ENCODE measurements around a stretch of chr1.

DNA sequence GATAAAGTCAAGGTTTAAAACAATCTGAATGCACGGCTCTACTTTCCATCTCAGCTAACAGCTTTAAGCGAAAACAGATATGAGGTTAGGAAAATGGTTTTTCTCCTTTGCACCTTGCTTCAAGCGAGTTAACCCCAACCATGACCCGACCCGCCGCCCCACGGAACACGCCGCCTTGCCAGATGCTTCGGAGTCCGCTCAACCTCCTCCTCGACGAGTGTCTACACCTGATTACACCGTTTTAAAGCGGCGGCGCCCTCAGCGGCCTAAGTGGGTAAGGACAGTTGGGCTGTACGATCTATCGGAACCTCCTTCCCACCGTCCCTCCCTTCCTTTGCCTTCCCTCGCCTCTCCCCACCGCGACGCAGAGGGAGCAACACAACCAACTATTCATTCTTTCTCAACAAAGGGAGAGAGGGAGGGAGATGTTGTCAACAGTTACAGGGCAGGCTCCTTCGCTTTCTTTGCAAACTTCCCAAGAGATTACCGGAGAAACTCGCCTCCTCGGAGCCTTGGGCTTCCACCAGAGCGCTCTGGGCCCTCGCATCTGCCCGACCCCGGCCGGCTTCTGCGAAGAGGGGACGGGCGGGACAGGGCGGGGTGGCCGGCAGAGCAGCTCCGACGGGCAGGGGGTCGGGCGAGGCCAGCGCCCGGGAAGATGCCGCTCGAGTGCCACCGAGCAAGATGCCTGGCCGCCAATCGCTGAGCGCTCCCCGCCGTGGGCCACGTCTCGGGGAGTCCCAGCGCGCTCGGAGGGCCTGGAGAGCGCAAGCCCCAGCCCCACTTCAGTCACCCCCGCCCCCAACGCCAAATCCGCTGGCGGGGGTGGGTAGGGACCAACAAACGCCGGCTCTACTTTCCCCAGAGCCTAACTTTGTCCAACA, 775 bp downstream of the BCAR3 start:
- PRO-cap, result bidirectional peak, plus-strand start at position 357 of the sequence, minus-strand start at position 215 of the sequence
- RRBS, result 3% methylated on average over 18 of the region's 65 CpGs

DNA sequence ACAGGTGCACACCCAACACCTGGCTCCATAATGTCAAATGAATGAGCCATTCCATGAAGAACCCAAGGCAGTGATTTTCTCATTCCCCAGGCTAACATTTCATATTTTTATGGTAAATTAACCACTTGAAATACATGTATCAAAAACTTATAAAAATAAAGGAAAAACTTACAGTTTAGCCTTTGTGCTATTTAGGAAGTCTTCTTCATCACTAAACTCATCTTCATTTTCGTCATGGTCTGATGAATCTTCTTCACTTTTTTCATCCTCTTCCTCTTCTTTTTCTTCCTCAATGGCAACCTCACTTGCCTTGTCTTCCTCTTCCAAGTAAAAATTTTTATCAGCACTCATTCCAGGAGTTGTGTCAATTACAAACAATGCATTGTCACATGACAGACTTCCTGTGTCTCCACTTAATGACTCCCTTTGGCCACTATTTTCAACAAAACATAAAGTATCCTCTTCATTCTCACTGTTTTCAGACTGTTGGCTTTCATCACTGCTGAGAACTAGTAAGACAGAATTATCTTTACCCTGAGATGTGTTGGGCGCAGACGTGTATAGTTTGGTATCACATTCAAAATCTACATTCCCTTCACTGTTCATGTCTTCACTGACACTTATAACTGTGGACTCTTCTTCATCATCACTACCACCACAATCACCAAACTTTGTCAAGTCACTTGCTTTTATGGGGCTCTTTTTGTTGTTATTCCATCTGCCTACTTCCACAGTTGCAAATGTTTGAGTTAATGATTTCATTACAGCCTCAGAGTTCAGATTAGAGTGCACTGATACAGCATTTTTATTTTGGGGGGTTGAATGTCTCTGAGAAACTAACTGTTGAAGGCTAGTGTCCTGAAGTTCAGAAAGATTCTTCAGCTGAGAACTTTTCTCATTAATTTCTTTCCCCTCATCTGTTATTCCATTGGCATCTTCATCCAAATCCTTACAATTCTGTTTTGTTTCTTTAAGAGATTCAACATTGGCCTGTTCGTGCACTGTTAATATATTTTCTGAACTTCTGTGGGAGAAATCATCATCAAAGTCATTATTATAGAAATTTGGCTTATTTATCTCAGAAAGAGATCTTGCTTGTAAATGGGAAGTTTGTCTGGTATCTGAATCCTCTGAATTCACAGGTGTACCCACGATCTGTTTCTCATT, 2.5 kb downstream of the DNTTIP2 start:
- PRO-cap, result no peak
- RRBS, result no CpG with 5 or more reads among the region's 5 CpGs

GRCh38 chr1:93878834-93879059, 259 bp downstream of the DNTTIP2 start:
- PRO-cap, result no peak
- RRBS, result 2% methylated on average over 6 of the region's 17 CpGs

- PRO-cap, result no peak
- RRBS, result no CpG with 5 or more reads among the region's 25 CpGs
Observed at GRCh38 chr1:94095000-94095825, 25.7 kb downstream of the ABCA4 start.

GRCh38 chr1:94125640-94125963, 4.7 kb upstream of the ABCA4 start:
- PRO-cap, result no peak
- RRBS, result no CpG with 5 or more reads among the region's 1 CpG

- PRO-cap, result no peak
- RRBS, result no CpG with 5 or more reads among the region's 1 CpG
Observed at GRCh38 chr1:94194286-94194838, 43.0 kb downstream of the ARHGAP29 start.

- PRO-cap, result no peak
- RRBS, result no CpG with 5 or more reads among the region's 6 CpGs
Observed at GRCh38 chr1:94383746-94384420, 34.3 kb upstream of the ABCD3 start.

- PRO-cap, result no peak
- RRBS, result no CpG with 5 or more reads among the region's 3 CpGs
Observed at GRCh38 chr1:94479500-94479991, 61.4 kb downstream of the ABCD3 start.

- PRO-cap, result no peak
- RRBS, result no CpG with 5 or more reads among the region's 8 CpGs
Observed at GRCh38 chr1:94535954-94536532, 5.5 kb downstream of the F3 start.

- PRO-cap, result no peak
- RRBS, result no CpG with 5 or more reads among the region's 5 CpGs
Observed at GRCh38 chr1:94657700-94658273, 116.2 kb upstream of the F3 start.

GRCh38 chr1:94709927-94710388, 110.2 kb upstream of the SLC44A3 start:
- PRO-cap, result no peak
- RRBS, result no CpG with 5 or more reads among the region's 7 CpGs

- PRO-cap, result no peak
- RRBS, result no CpG with 5 or more reads among the region's 2 CpGs
Observed at GRCh38 chr1:94769051-94769632, 51.0 kb upstream of the SLC44A3 start.

GRCh38 chr1:94865327-94865647, 45.1 kb downstream of the SLC44A3 start:
- PRO-cap, result unidirectional peak, plus-strand start at chr1:94865584
- RRBS, result no CpG with 5 or more reads among the region's 3 CpGs

- PRO-cap, result unidirectional peak, plus-strand start at chr1:94866710
- RRBS, result no CpG with 5 or more reads among the region's 7 CpGs
Observed at GRCh38 chr1:94866125-94867011, 46.2 kb downstream of the SLC44A3 start.

DNA sequence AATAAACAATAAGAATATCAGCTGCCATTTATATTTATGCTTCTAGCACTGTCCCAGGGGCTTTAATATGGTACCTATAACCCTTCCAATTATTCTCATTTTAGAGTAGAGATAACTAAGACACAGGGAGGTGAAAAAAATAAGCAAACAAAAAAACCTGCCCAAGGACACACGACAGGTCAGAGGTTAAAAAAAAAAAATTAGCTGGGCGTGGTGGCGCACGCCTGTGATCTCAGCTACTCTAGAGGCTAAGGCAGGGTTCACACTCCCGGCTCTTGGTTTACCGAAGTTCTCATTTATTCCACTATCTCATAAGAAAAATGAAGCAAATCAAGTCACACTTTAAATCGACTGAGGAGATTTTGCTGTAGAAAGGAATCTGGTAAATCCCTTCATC, 34.7 kb upstream of the CNN3 start:
- PRO-cap, result no peak
- RRBS, result no CpG with 5 or more reads among the region's 7 CpGs

DNA sequence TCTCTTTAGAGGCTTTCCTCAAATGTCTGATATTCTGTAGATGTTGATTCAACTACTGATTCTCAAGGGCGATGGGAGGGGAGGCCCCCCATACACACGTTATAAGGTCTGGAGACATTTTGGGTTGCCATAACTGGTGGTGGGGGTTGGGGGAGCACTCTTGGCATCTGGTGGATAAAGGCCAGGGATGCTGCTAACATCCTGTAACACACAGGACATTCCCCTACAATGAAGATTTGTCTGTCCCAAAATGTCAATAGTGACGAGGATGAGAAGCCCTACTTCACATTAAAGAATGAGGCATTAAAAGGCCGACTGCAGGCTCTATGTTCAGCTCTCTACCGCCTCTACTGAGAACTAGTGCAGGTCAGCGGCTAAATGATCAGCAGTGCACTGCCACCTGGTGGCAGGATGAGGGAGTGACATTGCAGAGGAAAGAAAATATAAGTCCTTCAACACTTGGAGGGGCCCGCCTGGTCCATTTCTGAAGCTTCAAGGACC, 29.5 kb downstream of the ALG14 start:
- PRO-cap, result no peak
- RRBS, result no CpG with 5 or more reads among the region's 7 CpGs

DNA sequence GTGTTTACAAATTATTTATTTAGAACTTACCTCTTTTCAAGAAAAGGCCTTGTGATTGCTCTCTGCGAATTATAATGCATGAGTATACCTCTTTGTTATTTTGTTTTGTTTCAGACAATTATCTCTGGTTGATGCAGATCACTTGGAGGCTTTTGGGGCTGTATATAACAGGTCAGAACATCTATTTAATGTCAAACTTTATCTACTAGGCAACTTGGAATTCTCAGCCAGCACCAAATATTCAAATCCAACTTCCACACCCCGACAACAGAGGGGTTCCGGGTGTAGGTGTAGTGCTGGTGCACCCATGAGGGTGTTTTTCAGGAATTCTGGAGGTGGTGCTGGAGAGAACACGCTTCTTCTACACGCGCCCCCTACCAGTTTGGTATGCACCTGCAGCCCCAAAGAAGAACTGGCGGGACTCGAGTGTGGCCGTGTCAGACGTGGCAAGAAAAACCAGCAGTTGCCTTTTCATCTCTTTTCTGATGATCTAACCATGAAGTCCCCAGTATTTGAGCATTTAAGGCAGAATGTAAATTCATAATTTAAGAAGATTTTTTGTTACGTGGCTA, 575 bp upstream of the TLCD4 start:
- PRO-cap, result unidirectional peak, plus-strand start at position 404 of the sequence
- RRBS, result no CpG with 5 or more reads among the region's 11 CpGs

GRCh38 chr1:95197776-95198518, 36.1 kb upstream of the RWDD3 start:
- PRO-cap, result no peak
- RRBS, result no CpG with 5 or more reads among the region's 3 CpGs

DNA sequence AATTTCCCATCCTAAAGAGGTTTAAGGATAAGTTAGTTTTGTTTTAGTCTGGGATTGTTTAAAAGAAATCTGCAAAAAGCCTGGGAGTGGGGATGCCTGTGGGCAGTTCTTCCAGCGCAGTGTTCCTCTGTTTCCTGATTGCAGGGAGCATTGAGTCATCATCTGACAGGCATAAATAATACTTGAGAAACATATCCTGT, 350.8 kb upstream of the PTBP2 start:
- PRO-cap, result no peak
- RRBS, result no CpG with 5 or more reads among the region's 1 CpG

DNA sequence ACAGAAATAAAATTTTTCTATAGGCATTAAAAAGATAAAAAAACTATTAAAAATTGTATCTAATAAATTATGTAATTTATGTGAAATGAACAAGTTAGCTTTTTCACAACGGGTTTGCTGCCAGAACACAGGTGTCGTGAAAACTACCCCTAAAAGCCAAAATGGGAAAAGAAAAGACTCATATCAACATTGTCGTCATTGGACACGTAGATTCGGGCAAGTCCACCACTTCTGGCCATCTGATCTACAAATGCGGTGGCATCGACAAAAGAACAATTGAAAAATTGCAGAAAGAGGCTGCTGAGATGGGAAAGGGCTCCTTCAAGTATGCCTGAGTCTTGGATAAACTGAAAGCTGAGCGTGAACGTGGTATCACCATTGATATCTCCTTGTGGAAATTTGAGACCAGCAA, 274.8 kb upstream of the PTBP2 start:
- PRO-cap, result no peak
- RRBS, result no CpG with 5 or more reads among the region's 9 CpGs